Duodenum (tissue), 1 donor: ENCODE measurements around a stretch of chr20.

DNA sequence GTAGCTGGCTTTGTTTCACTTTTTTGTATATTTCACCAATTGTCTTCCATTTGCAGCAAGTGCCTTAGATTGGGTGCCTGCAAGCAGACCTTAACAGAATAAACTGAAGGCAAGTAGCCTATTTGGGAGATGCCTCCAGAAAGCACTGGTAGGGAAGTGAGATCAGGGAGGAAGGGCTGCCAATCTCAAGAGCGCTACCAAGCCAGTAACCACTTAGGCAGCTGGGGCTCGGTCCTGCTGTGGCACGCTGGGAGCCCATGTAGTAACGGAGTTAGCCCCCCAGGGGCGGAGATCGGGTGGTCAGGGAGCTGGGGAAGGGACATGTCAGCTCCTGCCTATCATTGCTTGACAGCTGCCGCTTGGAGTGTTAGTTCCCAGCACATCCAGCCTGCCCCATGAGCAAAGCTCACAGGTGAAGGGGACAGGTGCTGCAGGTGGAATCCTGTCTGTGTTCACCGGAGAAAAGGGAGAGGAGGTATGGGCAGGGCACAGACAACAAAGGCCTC is 127.0 kb downstream of the CEBPB start:
- PRO-cap: no peak

- PRO-cap: no peak
Observed at GRCh38 chr20:50372564-50373054, 137.6 kb upstream of the PTPN1 start.

- PRO-cap: no peak
Observed at GRCh38 chr20:50381959-50382629, 128.1 kb upstream of the PTPN1 start.

GRCh38 chr20:50431133-50431666 is 79.0 kb upstream of the PTPN1 start:
- PRO-cap: no peak

GRCh38 chr20:50442451-50443051 is 67.6 kb upstream of the PTPN1 start:
- PRO-cap: unidirectional peak, minus-strand start at chr20:50442643

- PRO-cap: no peak
Observed at GRCh38 chr20:50449379-50450219, 60.6 kb upstream of the PTPN1 start.

DNA sequence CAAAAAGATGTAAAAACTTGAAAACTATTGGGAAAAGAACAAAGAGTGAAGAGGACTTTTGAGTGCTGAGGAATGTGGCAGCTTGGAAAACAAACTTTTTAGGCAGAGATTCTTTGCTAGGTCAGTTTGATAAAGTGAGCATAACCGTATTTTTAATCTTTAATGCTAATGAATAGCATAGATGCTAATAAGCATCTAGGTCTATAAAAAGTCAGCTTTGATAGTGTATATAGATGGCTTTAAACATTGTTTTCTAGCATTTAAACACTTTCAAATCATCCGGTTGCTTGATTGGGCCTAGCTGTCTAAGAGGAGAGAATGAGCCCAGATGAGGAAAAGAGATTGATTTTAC is 2.8 kb downstream of the PTPN1 start:
- PRO-cap: no peak

- PRO-cap: no peak
Observed at GRCh38 chr20:50546653-50547233, 36.6 kb downstream of the PTPN1 start.

- PRO-cap: no peak
Observed at GRCh38 chr20:50594369-50595069, 84.3 kb downstream of the PTPN1 start.

DNA sequence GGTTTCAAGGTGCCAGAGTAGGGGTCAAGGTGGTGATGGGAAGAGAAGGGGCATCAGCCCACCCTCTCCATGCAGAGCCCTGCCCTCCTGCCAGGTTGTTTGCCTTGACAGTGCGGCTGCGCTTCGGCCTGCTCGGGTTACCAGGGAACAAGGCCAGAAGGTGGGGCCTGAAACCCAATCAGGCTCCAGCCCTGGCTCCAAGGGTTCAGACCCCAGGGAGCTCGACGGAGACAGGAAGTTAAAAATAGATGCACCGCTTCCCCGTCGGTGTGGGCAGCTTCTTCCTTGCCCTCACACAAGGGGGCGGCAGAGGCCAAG is 65.4 kb downstream of the RIPOR3 start:
- PRO-cap: no peak

DNA sequence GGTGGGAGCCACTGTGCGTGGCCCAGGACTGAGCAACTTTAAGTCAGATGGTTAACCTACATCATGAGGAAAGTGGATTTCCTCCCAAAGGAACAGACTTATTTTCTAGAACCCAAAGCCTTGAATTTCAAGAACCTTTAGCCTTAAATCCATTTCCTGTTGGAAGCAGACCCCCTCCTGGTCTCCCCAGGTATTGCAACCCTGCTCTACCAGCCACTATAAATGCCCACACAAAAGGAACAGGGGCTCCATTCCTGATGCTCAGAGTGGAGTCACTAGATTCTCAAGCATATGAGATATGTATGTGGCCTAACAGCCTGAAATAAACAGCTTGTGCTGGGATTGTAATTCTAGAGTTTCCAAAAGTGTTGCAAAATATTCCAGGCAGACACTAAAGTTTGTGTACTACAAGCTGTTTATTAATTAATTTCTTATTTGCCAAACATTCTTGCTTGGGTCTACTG is 44.9 kb downstream of the RIPOR3 start:
- PRO-cap: no peak

DNA sequence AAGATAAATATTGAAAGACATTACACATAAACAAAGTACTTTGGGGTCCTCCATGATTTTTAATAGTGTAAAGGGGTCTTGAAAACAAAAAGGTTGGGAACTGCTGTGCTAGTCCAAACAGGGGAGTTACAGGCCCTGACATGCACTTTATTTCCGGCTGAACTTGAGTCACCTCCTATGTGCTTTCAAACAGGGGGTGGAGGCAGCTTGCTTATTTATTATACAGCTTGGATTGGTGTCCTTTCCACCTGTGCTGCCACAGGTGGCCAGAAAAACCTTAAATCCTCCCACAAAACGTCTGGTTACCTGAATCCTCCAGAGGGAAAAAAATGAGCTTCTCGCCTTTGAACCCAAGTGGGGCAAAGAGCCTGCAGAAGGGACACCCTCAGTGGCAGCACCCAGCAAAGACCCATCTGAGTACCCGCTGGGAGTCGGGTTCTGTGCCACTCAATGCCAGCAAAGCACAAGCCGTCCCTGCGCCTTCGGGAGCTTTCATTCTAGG is 1.7 kb upstream of the PARD6B start:
- PRO-cap: no peak

DNA sequence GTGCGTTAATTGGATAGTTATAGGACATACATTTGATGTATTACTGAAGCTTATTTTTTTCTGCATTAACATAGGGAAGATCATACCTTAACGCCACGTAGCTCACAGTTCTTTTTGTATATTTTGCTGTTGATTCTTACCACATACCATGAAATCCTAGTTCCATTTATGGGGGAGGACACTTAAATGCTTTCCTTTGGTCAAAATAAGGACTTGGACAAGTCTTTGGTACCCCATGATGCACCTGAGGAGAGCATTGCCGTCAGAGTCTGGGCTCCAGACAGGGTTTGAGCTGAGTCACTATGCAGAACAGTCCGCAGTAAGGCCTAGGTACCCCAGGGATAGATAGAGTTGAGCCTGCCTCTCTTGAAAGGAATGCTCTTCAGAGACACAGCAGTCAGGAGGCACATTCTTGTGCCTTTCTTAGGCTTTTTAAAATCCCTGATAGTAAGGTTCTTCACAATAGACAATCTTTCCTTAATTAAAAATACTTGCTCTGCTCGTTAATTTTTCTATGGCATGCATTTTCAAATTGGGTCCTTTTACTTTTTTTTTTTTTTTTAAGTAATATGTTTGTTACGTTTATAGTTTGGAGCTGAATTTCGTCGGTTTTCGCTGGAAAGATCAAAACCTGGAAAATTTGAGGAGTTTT is 6.0 kb downstream of the PARD6B start:
- PRO-cap: no peak

DNA sequence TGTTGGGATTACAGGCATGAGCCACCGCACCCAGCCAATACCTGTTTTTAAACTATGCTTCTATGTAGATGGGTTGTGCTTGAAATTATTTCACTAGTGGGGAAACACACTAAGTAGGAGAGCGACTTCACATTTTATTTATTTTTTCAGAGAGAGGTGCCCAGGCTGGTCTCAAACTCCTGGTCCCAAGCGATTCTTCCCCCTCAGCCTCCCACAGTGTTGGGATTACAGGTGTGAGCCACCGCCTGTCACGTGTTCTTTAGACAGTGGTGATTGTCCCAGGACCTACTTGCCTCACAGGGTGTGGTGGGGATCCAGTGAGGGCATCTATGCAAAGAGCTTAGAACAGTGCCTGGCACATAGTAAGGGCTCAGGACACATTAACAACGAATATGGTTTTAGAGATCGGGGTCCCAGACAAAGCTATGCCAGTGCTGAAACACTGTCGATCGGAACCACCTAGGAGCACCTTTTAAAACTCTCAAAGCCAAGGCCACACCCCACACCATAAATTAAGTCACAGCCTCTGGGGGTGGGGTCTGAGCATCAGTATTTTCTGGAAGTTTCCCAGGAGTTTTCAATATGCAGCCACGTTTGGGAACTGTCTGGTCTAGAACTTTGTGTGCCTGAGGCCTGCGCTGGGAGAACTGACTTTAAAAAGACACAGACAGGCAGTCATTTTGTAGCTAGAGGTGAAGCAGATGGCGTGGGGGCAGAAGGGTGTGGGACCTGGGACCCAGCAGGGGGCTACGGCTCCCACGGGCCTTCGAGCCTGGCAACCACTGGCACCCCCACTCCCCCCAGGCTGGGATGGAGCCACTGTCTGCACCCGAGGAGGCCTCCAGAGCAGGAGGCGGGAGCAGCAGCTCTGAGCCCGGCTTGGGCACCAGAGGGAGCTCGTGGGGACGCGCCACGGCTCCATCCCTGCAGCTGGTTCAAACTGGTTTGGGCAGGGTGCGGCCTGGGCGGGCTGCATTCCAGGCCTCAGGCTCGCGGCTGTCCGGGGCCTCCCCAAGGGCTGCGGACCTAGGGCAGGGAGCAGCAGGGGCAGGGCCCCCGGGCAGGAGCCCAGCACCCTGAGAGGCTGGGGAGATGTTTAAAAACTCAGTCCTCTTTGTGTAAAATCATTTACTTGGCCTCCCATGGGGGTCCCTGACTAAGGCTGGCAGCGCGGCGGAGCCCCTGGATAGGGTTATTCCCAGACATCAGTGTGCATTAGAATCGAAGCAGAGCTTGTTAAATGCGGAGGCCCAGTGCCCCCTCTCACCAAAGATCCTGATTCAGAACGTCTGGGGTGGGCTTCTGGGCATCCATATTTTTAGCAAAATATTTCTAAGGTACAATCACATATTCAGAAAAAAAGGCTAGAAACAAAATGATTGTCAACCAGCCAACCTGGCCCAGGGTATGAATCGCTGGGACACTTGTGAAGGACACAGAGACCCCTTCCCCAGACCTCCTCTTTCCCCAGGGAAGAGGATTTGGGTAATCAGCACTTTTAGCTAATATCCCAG is 4.4 kb upstream of the BCAS4 start:
- PRO-cap: unidirectional peak, plus-strand start at position 938 of the sequence; unidirectional peak, plus-strand start at position 1,014 of the sequence

- PRO-cap: no peak
Observed at GRCh38 chr20:50904668-50905576, 26.3 kb downstream of the ADNP start.

DNA sequence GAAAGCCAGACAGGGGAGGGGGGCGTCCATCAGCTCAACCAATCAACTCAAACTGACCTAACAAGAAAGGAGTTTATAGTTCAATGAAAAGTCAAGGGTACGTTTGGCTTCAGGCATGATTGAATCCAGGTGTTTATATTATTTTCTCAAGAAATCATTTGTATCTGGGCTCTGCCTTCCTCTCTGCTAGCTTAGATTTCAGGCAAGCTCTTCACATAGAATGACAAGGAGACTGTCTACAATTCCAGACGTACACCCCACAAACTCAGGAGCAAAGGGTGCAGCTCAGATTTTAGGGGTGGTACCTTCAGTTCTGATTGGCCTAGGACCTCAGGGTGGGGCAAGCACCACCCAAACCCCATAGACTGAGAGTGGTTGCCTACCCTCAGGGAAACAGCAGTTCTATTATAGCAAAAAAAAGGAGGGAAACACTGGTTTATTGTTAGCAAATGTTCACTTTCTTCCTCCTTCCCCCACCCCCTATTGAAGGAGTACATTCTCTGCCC is 256.0 kb downstream of the NFATC2 start:
- PRO-cap: no peak

GRCh38 chr20:51404590-51405554 is 137.6 kb downstream of the NFATC2 start:
- PRO-cap: bidirectional peak, plus-strand start at chr20:51404860, minus-strand start at chr20:51404783

GRCh38 chr20:51417316-51418141 is 125.0 kb downstream of the NFATC2 start:
- PRO-cap: no peak

- PRO-cap: no peak
Observed at GRCh38 chr20:51525549-51526591, 16.6 kb downstream of the NFATC2 start.

- PRO-cap: no peak
Observed at GRCh38 chr20:51801847-51802109, 543 bp downstream of the SALL4 start.